ENCODE results near the genes TLE5 and S1PR4.

DNA sequence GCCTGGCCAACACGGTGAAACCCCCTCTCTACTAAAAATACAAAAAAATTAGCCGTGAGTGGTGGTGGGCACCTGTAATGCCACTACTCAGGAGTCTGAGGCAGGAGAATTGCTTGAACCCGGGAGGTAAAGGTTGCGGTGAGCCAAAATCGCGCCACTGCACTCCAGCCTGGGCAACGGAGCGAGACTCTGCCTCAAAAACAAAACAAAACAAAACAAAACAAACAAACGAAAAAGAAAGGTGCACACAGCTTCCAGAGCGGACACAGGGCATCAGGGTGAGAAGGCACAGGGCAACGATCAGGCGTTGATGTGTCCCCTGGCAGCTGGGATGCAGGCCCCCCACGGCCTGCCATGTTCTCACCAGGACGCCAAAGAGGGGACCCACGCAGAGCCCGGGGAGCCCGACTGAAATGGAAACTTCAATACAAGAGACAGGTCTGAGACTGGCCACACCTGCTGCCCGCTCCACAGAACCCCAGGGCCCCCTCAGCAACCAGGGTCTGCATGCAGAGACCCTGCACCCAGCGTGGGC is 69.9 kb downstream of the GADD45B start:
- PRO-cap: unidirectional peak, plus-strand start at position 223 of the sequence

- PRO-cap: bidirectional peak, plus-strand start at chr19:2546690, minus-strand start at chr19:2546671; unidirectional peak, minus-strand start at chr19:2546709
Measured at GRCh38 chr19:2546323-2547178, 70.6 kb downstream of the GADD45B start.

DNA sequence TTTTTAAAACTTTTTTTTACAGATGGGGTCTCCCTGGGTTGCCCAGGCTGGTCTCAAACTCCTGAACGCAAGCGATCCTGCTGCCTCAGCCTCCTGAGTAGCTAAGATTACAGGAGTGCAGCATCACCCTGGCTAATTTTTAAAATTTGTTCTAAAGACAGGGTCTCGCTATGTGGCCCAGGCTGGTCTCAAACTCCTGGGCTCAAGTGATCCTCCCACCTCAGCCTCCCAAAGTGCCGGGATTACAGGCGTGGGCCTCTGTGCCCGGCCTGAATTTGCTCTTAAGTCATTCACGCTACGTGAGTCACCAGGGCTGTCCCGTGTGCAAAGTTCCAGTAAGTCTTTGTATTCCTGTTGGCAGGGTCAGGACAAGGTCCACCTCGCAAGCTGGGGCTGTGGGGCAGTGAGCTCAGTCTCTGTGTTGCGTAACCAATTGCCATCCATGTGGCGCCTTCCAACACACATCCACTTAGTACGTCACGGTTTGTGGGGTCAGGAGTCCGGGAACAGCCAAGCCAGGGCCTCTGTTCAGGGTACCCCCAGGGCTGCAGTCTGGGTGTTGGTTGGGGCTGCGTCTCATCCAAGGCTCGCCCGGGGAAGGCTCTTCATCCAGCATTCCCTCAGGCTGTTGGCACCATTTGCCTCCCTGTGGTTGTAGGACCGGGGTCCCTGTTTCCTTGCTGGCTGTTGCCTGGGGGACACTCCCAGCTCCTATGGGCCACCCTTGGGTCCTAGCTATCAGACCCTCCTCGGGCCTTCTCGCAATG is 101.0 kb downstream of the GADD45B start:
- PRO-cap: no peak

DNA sequence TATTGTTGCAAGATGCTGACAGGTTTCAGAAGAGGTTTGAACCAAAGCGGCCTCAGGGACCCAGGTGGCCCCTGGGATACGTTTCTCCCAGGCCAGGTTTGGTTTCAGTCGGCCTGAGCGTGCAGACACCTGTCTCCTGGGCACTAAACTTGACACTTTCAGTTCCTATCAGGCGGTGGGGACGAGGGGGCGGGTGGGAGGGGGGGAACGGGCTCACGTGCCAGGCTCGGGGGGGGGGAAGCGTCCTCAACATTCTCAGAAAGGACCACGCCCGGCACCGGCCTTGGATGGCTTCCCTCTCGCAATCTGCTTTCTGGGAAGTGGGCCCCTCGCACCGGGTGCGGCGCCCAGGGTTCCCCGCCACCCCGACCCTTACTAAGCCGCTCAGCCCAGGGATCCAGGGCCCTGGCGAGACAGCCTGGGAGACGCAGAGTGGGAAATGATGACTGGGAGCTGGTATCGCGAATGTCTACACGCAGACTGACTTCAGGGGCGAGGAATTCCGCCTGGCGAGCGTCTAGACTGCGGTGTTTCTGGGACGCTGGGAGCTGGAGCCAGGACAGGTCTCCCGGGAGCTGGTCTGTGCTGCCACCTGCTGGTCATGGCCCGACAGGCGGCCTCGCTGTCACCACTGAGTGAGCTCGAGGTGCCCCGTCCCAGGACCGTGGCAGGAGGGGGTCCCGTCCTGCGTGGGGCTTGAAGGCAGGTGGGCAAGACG is 91.6 kb downstream of the GNG7 start:
- PRO-cap: bidirectional peak, plus-strand start at position 500 of the sequence, minus-strand start at position 524 of the sequence

- PRO-cap: no peak
Measured at GRCh38 chr19:2621617-2622068, 80.9 kb downstream of the GNG7 start.

GRCh38 chr19:2665204-2665511 is 37.3 kb downstream of the GNG7 start:
- PRO-cap: no peak

DNA sequence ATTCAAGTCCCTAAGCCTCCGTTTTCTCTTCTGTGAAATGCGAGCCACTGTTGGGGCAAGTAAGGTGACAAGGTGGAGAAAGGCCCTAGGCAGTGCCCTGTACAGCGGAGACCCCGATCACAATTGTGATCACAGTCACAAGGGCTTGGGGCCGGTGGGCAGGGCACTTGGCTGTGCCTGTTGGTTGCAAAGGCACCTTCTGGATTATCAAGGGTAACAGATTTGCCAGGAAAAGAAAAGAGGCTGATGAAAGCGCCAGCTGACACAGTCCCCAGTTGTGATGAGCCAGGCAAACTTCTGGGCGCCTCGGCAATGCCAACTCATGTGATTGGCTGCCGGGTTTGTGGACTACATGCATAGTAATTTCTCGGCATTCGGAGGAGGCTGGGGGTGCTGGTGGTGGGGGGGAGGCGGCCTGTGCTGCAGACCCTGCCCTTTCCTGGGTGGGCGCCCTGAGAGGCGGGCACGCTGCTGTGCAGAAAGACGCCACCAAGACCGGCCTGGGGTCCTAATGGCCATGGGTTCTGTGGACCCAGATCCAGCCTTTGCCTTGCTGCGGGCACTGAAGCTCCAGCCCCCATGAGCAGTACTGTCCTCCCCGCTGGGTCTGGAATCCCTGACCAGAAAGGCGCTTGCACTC is 1.3 kb downstream of the DIRAS1 start:
- PRO-cap: no peak

DNA sequence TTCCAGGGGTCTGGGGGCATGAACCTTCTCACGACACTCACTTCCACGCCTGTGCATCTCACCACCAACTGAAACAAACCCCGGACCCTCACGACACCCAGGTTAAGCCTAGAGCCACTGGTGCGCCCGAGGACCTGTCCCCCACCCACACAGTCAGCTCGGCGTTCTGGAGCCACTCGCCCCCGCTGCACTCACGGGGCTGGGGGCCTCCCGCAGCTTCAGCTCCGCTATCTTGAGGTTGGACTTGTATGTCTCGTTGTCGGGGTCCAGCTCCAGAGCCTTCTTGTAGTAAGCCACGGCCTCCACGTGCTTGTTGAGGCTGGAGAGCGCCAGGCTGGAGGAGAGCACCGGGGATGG is 20.8 kb downstream of the SGTA start:
- PRO-cap: no peak

DNA sequence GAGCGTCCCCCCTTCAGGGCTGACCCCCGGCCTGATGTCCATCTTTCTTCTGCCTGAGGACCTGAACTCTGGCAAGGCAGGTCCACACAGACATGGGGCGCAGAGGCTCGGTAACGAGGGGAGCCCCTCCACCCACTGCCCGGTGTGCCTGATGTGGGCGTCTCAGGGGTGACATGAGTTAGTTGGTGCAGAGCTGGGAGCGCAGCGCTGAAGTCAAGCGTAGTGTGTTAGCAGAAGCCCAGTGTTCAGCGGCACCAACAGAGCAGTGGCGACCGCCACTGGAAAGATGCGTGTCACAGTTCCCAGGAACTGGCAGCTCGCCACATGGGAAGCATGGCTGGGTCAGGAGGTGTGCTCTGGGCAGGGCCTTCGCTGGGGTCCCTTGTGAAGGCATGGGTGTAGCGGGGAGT is 11.4 kb downstream of the THOP1 start:
- PRO-cap: no peak

DNA sequence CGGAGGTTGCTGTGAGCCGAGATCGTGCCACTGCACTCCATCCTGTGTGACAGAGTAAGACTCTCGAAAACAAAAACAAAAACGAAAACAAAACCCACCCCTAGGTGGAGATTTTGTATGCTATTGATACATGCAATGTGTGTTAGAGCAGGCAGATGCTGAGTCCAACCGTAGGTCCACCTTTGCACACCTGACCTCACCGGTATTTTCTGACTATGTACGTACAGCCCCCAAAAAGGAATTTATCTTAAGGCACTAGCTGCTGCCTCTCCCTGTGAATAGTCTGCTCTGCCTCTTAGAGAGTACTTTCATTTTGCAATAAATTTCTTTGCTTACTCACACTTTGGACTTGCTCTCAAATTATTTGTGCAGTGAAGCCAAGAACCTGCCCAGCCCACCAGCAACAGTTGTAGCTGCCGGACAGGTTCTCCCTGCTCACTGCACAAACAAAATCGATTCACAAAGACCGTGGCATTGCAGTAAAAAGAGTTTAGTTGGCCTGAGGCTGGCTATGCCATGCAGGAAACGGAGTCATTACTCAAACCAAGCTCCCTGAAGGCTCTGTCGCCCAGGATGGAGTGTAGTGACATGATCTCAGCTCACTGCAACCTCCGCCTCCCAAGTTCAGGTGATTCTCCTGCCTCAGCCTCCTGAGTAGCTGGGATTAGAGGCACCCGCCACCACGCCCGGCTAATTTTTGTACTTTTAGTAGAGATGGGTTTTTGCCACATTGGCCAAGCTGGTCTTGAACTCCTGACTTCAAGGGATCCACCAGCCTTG is 8.3 kb upstream of the ZNF77 start:
- PRO-cap: unidirectional peak, plus-strand start at position 154 of the sequence; unidirectional peak, minus-strand start at position 290 of the sequence; unidirectional peak, minus-strand start at position 454 of the sequence

- PRO-cap: bidirectional peak, plus-strand start at chr19:2969347, minus-strand start at chr19:2969249
Measured at GRCh38 chr19:2968906-2969564, 8.3 kb upstream of the TLE6 start.

DNA sequence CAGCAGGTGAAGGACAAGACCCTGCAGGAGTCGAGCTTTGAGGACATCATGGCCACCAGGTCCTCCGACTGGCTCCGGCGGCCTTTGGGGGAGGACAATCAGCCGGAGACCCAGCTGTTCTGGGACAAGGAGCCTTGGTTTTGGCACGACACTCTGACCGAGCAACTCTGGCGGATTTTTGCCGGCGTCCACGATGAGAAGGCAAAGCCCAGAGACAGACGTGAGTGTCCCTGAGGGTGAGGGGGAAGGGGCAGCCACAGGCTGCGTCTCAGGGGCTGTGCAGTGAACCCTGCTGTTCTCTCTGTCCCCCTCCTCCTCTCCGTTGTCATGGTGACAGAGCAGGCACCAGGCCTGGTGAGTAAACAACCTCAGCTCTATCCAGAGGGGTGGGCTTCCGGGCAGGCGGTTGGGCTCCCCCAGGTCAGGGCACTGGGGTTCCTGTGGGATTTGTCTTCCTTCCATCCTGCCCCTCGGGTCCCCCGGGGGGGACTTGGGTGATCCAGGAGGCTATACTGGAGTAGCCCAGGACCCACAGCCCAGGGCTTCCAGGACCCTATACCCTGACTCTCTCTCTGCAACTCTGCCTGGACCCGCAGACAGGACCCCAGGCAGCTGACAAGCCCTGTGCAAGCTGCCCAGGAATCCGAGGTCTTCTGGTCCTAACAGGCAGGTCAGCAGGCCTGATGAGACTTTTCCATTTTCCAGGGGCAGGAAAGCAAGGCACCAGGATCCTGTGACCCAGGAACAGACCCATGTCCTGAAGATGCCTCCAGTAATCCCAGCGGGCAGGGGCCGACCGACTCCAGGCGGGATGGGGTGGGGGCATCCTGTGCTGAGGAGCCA is 9.9 kb downstream of the TLE6 start:
- PRO-cap: no peak

DNA sequence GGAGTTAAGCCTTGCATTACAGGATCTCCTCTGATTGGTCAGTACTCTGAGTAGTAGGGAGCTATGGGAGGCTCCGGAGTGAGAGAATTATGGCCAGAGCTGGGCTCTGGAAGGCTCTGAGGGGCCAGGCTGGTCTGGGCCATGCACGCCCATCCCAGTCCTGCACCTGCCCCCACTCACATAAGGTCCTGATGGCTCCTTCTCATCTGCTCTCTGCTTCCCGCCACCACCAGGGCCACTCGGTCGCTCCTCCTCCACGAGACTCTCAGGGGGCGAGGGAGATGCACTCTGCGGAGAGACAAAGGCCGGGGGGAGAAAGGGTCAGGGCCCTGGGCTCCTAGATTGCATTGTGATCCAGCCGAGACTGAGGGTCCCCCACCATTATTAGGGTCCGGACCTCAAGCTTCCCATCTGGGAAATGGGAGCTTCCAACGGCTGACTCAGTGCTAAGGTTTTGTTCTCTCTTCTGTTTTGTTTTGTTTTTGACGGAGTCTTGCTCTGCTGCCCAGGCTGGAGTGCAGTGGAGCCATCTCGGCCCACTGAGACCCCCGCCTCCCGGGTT is 13.5 kb downstream of the TLE2 start:
- PRO-cap: no peak

DNA sequence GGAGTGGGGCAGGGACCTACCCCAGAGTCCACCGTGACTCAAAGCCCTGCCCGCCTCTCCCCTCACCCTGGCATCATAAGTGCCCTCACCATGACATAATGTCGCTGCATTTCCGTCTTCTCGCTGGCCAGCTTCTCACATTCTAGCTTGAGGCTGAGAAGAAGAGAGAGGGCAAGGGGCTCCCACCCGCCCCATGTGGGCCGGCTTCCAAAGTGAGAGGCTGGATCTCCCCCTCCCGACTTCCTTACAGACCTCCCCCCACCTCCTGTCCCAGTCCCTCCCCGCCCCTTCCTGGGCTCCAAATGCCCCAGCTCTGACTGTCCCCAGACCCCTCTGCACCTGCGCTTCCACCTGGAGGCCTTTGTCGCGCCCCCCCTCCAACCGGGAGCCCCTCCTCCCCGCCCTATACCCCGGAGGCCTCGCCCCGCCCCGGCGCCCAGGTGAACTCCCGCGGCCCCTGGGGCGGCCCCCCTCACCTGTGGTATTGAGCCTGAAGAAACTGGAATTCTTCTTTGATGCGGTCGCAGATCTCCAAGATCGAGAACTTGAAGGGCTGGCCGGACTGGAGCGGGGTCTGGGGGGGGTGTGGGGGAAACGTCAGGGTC is 748 bp downstream of the TLE2 start:
- PRO-cap: unidirectional peak, plus-strand start at position 140 of the sequence; unidirectional peak, plus-strand start at position 512 of the sequence

DNA sequence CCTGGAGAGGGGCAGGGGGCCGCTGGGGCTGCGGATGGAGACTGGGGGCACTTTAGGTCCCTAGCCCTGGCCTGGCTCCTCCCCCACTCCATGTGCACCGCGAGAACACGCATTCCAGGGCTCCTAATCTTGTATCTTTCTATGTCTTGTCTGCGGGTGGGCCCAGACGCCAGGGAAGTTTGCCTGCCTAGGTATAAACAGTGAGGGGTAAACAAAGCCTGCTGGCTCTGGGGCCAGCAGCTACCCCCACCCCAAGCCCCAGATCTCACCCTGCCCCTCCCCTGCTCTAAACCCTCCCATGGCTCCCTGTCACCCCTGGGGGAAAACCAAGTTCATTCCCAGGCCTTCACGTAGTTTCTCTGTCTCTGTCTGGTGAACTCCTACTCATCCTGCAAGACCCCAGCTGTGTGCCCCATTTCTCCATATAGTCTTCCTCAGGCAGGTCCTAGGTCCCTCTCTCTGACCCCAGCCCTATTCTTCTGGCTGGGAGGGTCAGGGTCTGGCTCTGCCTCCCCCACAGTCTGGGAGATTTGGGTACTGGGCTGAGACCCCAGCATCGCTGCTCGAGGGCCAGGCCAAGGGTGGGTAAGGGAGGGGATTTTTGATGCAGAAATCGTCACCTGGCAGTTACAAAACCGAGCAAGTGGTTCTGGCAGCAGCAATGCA is 5.6 kb downstream of the TLE5 start:
- PRO-cap: unidirectional peak, minus-strand start at position 126 of the sequence

DNA sequence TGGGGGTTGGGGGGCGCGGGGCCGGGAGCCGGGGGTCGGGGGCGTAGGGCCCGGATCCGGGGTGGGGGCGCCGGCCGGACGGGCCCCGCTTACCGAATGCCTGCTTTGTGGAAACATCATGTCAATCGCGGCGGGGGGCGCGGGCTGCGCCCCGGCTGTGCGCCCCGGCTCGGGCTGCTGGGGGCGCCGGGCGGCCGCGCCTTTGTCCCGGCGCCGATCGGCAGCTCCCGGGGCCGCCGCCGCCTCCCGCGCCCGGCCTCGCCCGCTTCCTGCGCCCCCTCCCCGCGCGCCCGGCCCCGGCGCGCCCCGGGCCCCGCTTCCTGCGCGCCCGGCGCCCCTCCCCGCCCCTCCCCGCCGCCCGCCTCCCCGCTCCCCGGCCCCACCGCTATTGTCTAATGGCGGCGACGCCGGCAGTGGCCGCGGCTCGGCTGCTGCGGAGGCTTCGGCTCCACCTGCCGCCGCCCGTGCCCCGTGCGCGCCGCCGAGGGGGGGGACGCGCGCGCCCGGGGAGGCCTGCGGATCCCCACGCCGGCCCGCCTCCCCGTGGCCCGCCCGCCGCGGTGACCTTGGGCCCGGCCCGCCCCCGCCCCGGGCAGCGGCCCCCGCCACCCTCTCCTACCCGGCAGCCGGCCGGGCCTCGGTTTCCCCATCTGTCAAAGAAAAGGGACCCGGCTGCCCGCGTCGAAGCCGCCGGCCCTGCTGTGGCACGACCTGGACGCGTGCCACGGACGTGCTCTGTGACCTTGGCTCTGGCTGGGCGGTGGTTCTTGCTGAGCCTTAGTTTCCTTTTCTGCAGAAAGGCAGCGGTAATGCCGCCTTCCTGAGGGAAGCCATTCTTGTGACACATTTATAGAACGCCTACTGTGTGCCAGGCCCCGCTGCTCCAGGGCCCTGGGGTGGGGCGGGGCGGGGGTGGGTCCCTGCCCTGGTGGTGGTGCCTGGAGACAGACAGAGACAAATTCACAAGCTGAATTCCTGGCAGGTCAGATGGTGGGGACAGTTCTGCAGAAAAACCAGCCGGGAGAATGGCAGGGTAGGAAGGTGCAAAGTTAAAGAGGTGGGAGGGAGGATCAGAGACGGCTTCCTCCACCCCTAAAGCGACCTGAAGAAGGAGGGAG is at the start of gene TLE5:
TLE5 (minus strand) TSS at position 415 of the 1,118 bp plus-strand sequence.
- PRO-cap: bidirectional peak, plus-strand start at position 388 of the sequence, minus-strand start at position 483 of the sequence; bidirectional peak, plus-strand start at position 986 of the sequence, minus-strand start at position 1,027 of the sequence

DNA sequence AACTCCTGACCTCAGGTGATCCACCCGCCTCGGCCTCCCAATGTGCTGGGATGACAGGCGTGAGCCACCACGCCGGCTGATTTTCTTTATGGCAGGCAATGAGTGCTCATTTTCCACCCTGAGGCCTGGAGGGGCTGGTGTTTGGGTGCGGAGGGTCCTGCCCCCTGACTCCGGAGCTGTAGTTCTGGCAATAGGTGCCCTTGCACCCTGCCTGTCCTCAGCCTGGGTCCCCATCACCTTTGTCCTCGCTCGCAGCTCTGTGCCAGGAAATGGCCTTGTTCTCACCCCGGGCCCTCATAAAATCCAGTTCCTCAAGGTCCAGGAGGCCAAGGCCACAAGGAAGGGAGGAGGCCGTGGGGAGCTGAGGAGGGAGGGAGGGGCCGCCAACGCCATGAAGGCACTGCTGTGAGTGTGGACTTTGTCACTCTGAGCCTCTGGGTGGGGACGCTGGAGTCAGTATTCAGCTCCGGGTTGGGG is 9.3 kb upstream of the GNA11 start:
- PRO-cap: no peak

DNA sequence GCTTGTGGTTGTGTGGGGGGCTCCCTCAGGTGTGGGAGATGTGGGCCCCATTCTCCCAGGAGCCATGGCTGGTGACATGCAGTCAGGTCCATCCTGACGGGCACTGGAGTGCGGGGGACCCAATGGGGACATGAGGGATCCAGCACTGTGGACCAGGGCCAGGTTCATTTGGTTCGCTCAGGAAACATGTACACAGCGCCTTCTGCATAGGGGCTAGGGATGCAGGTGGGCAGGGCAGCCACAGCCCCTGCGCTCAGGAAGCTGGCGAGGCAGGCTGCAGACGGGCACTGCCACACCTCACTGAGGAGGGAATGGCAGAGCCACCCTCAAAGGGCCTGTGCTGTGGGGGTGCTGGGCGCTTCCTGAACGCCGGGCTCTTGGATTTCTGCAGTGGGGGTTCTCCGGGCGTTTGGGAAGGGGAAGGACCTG is 10.3 kb downstream of the GNA11 start:
- PRO-cap: no peak

- PRO-cap: no peak
Measured at GRCh38 chr19:3175891-3176601, 2.5 kb upstream of the S1PR4 start.

DNA sequence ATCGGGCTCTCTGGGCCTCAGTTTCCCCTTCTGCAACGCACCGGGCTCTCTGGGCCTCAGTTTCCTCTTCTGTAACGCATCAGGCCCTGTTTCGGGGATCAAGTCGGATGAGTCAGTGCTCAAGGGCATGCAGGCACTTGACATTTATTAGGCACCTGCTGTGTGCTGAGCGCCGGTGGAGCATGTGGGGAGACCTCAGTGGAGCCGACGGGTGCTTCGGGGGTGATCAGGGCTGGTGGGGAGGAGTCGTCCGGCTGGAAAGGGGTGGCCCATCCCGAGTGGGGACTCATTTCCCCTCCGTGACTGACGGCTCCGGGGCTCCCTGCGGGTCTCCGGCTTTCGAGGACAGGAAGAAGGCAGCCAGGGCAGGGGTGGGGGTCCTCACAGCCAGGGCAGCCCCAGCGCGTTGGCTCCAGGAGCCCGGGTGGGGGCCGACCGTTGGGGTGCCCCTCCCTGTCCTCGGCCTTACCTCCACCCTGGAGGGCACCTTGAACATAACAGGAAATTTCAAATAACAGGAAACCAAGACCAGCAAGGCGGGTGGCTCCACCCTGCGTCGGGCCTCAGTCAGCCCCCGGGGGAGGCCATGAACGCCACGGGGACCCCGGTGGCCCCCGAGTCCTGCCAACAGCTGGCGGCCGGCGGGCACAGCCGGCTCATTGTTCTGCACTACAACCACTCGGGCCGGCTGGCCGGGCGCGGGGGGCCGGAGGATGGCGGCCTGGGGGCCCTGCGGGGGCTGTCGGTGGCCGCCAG is at the start of gene S1PR4:
S1PR4 (plus strand) TSS at position 563 of the 756 bp plus-strand sequence.
- PRO-cap: no peak

All from fallopian tube (tissue), 1 donor.